ENCODE measurements around the genes HBQ1, MRPL28, MCRIP2 and RHBDL1.

DNA sequence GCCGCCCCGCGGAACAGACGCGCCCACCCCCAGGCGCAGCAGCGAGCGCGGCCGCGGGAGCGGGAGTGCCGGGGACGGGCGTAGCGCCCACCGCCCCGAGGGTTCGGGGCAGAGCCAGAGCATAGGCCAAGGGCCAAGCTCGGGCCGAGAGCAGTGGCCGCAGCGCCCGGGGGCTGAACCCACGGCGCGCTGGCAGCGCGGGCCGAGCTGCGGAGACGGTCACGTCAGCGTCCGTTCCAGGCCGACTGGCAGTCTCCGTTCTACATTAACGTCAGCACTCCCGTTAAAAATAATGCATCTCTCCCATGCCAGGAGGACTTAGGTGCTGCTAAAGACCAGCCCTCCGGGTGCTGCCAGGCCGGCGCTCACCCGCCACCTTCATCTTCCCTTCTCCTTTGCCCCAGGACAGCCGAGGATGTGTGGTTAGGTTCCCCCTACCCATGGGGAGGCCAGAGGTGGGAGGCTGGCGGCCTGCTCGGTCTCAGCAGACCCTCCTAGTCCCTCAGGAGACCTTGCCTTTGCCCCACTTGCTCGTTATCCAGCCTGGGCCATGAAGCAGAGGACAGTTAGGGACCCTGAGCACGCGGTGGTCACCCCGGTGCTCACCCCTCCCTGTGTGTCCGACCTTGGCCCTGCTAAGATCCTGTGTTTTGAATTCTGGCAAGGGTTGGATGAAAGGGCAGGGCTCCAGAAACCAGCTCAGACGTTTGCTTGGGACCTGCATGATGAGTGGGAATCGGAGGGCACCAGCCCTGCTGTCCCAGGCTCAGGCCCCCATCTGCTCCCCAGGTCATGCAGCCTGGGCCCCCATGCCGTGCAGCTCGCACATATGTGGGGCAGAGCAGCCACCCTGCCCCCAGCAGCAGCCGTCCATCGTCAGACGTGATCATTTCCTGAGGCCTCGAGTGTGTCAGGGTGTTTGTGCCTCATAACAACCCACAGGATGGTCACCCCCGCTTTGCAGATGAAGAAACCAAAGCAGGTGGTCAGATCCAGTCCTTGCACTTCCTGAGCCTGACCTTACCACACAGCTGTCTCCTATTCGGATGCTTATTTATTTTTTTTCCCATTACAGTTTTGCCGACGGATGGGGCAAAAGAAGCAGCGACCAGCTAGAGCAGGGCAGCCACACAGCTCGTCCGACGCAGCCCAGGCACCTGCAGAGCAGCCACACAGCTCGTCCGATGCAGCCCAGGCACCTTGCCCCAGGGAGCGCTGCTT lies 735 bp downstream of the MPG start:
- PRO-cap, result bidirectional peak, plus-strand start at position 301 of the sequence, minus-strand start at position 262 of the sequence

- PRO-cap, result no peak
Observed at GRCh38 chr16:101959-103035, 24.3 kb downstream of the MPG start.

GRCh38 chr16:153884-154746 lies 1.7 kb downstream of the HBZ start:
- PRO-cap, result no peak

DNA sequence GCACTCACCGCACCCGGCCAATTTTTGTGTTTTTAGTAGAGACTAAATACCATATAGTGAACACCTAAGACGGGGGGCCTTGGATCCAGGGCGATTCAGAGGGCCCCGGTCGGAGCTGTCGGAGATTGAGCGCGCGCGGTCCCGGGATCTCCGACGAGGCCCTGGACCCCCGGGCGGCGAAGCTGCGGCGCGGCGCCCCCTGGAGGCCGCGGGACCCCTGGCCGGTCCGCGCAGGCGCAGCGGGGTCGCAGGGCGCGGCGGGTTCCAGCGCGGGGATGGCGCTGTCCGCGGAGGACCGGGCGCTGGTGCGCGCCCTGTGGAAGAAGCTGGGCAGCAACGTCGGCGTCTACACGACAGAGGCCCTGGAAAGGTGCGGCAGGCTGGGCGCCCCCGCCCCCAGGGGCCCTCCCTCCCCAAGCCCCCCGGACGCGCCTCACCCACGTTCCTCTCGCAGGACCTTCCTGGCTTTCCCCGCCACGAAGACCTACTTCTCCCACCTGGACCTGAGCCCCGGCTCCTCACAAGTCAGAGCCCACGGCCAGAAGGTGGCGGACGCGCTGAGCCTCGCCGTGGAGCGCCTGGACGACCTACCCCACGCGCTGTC lies at the start of gene HBQ1:
HBQ1 (plus strand) TSS at position 248 of the 604 bp plus-strand sequence.
- PRO-cap, result no peak

DNA sequence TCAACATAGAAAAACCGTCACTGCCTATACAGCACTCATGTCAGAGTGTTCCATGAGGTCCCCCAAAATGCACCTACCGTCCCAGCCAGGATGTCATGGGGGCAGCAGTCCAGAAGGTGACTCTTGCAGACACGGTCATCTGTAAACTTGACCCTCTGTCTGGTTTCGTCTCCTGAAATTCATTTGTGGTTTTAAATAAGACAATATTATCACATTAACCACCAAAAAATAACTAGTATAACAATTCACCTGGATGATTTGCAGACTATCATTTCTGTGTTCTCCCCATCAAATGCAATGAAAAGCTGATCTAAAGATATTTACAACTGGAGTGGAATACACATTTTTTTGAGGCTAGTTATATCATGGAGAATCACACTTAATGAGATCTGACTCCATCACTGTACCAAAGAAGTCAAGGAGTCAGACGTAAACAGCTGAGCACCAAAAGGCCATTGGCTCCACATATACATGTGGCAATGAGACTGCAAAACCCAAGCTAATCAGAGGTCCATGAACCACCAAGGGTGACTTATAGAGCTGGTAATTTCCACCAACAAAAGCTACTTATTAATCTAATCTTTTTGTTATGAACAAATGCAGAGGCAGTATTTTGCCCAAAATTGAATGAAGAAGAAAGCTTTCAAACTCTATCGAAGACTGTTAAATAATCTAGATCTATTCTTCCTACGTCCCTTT lies 1.9 kb downstream of the LUC7L start:
- PRO-cap, result no peak

- PRO-cap, result no peak
Observed at GRCh38 chr16:337967-338543, 14.5 kb downstream of the AXIN1 start.

GRCh38 chr16:369891-371000 lies at the start of gene MRPL28:
Gene MRPL28 (minus strand): TSS chr16:370538.
- PRO-cap, result no peak

DNA sequence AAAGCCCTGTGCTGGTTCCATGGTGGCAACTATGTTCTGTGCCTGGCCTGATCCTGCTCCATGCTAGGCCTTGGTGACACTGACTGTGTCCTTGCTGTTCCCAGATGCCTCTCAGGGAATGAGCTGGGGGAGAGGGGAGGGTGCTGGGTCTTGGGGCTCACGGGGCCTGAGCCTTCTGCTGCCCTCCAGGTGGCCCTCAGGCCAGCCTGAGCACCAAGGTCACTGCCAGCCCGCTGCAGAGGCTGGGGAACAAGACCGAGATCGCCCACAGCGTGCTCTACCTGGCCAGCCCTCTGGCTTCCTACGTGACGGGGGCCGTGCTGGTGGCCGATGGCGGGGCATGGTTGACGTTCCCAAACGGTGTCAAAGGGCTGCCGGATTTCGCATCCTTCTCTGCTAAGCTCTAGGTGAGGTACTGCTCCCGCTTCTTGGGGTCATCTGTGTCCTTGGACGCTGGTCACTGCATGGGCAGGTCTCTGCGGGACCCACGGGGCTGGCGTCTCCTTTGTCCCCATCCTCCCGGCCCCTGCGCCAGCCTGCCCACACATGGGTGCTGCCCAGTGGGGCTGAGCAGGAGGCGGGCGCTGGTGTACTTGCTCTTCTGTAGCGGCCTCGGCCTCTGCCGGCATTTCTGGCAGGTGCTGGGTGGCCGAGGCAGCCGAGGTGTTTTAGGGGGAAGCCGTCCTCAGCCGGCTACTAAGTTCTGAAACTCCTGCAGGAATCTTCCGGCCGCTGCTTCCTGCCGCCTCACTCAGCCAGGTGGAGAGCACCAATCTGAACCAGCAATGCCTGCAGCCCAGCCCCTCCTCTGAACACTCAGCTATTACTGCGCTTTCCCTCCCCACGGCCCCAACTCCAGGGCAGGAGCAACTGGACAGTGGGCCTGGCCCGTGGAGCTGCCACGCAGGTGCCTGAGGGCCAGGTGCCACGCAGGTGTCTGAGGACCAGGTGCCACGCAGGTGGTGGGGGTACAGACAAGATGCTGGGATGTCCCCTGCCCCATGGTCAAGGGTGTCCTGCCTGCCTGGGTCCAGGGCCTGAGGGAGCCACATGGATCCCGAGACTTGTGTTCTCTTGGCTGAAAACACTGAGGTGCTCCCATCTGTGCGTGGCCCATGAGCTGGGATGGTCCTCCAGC lies 9.9 kb downstream of the DECR2 start:
- PRO-cap, result no peak

DNA sequence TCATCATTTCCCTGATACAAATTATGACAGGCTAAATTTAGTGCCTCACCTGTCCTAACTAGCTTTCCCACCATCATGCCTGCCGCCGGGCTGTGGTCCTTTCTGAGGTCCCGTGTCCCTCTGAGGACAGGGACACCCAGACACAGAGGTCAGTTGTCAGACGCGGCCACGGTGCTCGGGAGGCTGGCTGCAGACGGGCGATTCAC lies 941 bp upstream of the RAB11FIP3 start:
- PRO-cap, result bidirectional peak, plus-strand start at position 61 of the sequence, minus-strand start outside the sequence; unidirectional peak, plus-strand start at position 159 of the sequence

GRCh38 chr16:457688-458463 lies 32.4 kb downstream of the RAB11FIP3 start:
- PRO-cap, result no peak

DNA sequence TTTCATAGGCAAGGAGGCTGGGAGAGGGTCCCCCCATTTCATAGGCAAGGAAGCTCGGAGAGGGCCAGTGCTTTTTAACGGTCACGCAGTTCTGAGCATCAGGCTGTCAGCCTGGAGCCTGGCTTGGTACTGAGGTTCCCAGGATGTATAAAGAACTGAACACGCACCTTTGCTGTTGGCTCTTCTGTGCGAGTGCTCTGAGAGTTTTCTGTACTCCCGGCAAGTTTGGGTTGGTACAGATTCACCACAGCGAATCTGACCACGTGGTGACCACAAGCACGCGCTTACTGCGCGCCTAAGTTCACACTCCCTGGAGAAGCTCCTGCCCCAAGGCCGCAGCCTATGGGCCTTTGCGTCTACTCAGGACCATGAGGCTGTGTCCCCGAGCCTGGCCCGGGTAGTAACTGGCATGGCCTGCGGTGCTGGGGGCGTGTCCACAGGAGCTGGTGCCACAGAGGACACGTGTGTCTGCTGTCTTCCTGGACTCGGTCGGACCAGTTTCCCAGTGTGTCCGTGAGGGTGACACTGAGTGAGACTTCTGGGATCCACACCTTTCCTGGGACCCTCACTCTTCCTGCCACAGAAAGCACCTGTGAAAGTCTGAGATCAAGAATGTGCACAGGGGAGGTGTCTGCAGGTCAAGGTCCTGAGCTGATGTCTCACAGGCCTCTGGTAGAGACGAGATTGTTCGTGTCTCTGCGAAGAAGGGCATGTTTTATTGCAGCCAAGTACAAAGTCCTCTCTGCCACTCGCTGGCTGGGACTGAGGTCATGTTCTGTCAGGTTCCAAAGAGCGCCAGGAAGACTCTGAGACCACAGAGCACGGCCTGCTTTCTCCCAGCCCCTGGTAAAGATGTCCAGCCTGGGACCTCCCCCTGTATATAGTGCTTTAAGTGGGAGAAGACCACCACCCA lies 25.3 kb upstream of the CAPN15 start:
- PRO-cap, result no peak

GRCh38 chr16:505296-505872 lies 22.1 kb upstream of the CAPN15 start:
- PRO-cap, result no peak

DNA sequence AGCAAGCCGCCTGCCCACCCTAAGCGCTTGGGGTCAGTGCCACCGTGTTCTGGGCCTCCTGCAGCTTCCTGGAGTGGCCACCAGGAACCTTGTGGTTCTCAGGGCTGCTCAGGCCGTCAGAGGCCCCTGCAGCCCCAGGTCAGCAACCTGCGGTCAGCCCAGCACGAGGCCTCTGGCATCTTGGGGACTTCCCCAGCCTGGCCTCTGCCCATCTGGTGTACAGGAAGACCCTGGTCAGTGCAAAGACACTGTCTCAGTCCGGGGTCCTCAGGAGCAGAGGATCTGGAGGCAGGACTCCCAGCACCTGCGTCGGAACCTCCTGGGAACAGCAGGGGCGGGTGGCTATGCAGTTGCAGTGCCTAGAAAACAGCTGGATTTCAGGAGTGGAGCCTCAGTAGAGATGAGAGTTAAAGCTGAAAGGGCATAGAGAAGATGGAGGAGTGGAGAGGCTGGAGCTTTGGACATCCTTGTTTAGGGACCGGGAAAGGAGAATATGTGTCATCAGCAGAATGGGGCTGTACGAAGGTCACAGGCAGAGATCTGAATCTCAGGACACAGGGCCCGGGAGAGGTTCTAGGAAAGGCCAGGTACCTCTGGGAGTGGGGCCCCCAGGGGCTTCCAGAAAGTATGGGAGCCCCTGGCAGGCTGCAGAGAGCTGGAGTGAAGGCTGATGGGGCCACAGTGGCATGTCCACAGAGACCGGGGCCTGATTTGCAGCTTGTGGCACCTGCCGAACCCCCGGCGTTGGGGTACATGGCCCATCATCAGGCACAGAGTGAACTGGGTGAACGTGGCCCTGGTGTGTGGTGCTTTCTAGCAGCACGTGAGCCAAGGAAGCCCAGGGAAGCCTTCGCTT lies 13.2 kb upstream of the CAPN15 start:
- PRO-cap, result no peak

DNA sequence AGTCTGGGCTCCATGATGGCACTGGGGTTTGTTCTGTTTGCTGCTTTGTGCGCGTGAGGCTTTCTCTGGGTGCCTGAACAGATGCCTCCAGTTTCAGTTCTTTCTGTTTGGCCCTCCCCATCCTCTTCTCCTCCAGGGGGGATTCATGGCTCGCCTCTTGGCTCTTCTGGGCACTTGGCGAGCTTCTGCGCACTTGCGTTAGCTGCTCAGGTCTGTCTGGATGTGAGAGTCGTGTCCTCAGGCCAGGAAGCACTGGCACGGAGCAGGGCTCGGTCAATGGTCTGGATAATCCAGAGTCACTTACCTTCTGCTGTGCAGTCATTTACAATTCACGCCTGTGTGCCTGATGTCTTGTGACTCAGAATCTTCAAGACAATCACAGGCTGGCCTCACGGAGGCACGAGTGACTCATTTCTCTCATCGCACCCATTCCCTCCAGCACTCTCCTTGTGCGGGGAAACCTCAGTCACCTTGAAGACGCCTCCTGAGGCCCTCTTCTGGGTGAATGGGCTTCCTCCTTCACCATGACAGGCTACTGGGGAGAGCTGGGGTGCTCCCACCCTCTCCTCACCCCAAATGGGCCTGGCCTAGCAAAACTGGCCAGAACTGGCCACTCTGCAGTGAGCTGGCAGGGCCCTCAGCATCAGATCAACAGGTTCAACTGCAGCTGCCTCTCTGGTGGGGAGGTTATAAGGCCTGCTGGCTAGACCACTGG lies 2.0 kb upstream of the CAPN15 start:
- PRO-cap, result no peak

GRCh38 chr16:547483-548040 lies 12.6 kb upstream of the PRR35 start:
- PRO-cap, result no peak

DNA sequence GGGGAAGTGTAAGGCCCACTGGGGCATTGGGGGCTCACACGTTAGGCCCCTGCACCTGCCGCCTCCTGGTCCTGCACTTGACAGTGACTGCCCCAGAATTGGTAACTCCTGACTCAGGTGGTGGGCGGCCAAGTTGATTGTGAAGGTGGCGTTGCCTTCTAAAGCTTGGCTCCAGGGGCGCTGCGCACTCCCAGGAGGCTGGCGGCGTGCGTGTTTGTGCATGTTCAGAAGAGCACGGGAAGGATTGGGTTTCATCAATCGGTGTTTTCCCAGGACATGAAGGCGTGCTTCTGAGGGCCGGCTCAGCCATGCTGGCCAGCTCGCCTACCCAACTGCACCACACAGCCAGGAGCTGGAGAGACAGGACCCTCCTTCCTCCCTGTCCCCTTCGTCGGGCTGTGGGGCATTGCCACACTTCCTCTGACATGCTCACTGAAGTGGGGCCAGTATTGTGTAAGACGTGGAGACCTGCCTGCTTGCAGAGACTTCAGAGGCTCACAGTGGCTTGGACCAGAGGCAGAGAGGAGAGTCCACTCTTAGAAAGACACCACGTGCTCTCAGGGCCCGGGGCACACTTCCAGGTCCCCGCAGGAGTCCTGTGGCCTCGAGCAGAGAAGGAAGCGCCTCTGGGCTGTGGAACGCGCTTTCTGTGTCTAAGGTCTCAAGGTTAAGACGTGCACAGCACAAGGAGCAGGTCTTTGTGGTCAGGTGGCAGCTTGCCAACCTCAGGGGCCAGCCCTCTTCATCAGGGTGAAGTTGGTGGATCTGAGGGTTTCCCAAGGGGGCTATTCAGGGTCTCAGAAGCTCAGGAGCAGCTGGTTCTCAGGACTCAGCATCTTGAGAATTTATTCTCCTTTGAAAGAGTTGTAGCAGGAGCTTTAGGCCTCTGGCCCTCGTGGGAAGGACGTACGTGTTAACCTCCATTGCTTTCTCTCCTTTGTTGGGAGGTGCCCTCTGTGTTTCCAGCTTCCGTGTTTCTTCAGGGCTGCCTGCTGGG lies 2.9 kb downstream of the RAB40C start:
- PRO-cap, result no peak

DNA sequence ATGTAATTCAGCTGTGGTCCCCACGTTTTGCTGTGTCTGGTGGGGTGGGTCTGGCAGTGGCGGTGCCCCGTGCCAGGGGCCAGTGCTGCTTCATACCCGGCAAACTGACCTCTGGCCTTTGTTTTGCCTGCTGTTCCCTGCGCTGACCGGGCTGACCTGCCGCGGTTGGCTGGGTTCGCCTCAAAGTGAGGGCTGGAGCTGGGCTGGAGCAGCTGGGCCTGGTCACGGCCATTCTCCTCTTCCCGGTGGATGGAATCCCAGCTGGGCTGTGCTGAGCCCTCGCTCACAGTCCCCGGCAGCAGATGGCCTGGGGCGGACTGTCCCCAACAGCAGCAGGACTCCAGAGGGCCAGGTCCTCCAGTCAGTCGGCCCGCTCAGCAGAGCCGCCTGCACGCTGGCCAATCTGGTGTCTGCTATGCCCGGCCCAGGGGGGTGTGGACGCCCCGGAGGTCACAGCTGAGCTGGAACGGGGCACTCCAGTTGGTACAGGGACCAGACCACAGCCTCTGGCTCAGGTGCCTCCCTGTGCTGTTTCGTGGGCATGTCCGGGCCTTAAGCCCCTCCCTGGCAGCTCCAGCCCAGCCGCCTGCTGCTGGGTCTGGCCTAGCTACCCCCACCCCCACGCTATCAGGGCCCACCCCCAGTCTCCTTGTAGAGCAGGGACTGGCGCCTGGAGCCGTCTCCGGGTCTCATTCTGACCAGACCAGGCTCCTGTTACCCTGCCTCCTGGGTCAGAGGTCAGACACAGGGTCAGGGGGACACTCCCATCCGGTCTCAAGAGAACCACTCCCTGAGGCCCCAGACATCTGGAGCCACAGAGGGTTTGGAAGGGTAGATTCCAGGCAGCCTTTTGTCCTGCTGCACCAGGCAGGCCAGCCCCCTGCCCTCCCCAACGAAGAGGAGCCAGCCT lies 1.3 kb upstream of the WFIKKN1 start:
- PRO-cap, result no peak

GRCh38 chr16:641363-642529 lies at the start of gene MCRIP2:
Gene MCRIP2 (plus strand): TSS chr16:641828.
- PRO-cap, result bidirectional peak, plus-strand start at chr16:641952, minus-strand start at chr16:641746; bidirectional peak, plus-strand start at chr16:642409, minus-strand start at chr16:642310

DNA sequence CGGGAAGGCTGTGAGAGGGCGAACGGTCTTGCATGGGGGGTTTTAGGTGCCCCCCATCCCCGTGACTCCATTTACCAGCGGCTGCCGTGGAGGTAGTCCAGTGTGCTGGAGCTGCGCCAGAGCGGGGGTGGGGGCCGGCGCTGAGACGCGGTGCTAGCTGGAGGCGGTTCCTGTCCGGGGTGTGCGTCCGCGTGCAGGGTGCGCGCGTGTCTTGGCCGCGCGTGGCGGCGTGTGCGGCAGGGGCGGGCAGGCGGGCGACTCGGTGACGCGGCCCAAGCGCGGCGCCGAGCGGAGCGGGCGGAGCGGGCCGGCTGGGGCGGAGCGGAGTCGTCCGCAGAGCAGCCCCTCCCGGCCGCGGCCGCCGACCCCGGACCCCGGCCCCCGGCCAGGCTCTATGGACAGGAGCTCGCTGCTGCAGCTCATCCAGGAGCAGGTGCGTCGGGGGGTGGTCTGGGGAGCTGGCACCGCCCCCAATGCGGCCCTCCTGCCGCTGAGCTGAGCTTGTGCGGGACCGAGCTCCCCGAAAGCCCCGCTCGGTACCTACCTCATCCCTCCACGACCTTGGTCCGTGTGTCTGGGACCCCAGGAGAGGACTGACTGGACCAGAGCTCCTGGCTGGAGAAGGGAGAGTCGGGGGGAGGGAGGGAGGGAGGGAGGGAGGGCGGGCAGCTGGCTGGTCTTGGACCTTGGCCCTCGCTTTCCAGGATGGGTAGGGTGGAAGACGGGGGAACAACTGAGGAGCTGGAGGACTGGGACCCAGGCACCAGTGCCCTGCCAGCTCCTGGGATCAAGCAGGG lies at the start of gene RHBDL1:
RHBDL1 (plus strand) TSS at position 275 of the 797 bp plus-strand sequence.
- PRO-cap, result unidirectional peak, plus-strand start at position 287 of the sequence

DNA sequence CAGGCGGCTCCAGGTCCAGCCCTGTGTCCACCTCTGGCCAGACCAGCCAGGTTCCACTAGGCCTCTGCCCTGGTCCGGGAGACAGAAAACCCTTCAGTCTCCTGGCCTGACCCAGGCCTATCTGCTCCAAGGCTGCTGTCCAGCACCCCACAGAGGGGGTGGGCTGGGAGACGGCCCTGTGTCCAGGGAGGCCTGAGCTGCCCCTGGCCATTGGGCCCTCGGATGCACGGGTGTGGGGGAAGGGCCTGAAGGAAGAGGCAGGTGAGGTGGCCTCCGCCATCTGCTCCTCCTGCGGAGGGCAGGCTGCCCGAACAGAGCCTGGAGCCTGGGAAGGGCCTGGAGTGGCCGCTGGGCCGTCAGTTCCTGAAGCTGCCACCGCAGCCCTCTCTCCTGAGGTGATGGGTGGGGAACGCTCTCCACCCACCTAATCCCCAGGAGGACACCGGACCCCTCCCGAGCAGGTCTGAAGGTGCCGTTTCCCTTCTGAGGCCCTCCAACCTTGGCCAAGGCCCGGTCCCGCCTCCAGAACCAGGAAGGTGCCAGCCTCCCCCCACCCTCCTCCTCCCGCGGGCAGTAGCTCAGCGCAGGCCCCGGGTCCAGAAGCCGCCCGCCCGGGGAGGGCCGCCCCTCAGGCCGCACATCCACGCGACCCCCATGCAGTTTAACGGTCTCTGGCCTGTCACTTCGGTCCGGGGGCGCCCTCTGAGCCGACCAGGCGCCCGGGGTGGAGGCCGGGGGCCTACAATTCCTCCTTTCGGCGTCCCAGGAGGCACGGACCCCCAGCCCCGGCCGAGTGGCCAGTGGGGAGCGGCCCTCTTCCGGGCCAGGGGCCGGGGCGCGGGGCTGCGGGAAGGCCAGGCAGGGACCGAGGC lies 892 bp downstream of the FBXL16 start:
- PRO-cap, result no peak